Temporal lobe (tissue), 2 donors: Measurements from ENCODE around the genes IZUMO2, SYT3, KLK1 and SIGLEC10.

GRCh38 chr19:50004099-50004444 lies 21.1 kb downstream of the VRK3 start:
- RAMPAGE, long total RNA, result no peak

DNA sequence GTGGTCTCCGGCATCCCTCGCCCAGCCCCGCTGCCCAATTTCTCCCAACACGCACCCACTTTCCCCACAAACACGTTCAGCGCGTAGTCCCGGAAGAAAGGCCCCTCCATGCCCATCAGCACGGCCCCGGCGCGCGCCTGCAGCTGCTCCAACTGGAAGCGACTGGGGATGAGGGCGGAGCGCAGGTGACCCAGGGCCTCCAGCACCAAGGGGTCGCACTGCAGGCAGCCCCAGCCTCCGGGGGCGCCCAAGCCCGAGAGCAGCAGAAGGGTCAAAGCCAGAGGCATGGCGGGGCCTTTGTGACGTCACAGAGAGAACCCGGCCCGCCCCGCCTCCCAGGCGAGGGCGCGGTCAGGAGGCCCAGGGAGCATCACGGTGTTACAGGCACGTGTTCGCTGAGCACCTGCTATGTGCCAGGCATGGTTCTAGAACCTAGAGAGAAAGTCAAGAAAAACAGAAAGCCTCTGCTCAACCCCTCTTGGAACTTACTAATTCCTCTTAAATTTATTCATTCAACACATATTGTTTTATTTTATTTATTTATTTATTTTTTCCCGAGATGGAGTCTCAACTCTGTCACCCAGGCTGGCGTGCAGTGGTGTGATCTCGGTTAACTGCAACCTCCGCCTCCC lies at the start of gene IZUMO2:
IZUMO2 (minus strand) TSS at position 374 of the 632 bp plus-strand sequence.
- RAMPAGE, long total RNA, result no peak

DNA sequence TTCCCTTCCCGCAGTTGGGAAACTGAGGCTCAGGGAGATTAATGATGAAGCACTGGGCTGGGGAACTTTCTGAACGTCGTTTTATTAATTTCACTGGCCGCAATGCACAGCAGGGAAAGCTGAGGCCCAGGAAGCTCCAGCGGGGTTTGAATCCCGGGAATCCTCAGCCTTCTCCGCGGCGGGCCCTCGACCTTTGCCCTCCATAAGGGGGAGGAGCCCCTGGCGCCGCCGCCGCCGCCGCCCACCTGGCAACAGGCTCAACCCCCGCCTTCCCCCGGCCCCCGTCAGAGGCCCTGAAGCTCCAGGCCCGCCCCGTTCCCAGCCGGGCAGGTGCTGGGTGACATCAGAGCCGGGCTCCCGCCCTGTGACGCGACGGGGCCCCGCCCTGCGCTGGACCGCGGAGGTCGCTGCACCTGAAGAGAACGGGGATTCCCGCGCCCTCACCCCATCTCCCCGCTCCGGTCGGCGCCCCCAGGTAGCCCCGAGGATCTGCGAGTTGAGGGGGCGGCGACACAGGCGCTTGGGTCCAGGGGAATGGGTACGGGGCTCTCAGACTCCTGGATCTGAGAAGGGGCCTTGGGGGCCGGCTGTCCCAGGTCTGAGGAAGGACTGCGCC lies 1.8 kb downstream of the MYH14 start:
- RAMPAGE, long total RNA, result no peak

GRCh38 chr19:50263078-50263674 lies 59.8 kb downstream of the MYH14 start:
- RAMPAGE, long total RNA, result no peak

DNA sequence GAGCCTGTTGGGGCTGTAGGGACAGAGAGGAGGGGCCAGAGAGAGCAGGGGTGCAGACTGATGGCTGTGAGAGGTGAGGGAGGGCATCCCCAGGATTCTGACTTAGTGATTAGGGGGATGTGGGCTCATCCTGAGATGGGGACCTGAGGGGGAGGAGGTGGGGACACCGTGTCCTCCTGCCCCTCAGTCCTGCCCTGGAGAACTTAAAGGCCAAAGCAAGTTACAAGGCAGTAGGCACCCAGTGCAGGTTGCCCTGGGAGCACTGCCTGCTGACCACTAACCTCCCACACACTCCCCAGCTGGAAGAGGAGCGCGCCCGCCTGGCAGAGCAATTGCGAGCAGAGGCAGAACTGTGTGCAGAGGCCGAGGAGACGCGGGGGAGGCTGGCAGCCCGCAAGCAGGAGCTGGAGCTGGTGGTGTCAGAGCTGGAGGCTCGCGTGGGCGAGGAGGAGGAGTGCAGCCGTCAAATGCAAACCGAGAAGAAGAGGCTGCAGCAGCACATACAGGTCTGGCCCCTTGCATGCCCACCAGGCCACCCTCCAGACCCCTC lies 61.2 kb downstream of the KCNC3 start:
- RAMPAGE, long total RNA, result no peak

GRCh38 chr19:50331879-50333025 lies 3.1 kb upstream of the KCNC3 start:
- RAMPAGE, long total RNA, result no peak

GRCh38 chr19:50383283-50383864 lies 773 bp upstream of the POLD1 start:
- RAMPAGE, long total RNA, result no peak

DNA sequence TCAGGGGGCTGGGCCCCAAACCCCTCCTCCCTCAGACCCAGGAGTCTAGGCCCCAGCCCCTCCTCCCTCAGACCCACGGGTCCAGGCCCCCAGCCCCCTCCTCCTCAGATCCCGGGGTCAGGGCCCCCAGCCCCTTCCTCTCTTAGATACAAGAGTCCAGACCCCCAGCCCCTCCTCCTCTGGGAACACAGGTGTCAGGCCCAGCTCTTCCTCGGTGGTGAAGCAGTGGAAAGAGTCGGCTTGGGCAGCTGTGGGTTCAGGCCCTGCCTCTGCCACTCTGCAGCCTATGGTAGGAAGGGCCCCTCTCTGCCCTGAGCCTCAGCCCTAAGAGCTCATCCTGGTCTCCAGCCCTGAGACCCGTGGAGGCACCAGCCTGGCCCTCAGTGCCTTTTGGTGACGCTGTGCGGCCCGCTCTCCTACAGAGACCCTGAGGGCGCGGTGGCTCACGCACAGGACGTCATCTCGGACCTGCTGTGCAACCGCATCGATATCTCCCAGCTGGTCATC lies 3.7 kb upstream of the SPIB start:
- RAMPAGE, long total RNA, result no peak

GRCh38 chr19:50460153-50460524 lies 16.2 kb upstream of the EMC10 start:
- RAMPAGE, long total RNA, result no peak

GRCh38 chr19:50639544-50640265 lies at the start of gene SYT3:
SYT3 (minus strand) TSS chr19:50639881.
- RAMPAGE, long total RNA, result no peak

DNA sequence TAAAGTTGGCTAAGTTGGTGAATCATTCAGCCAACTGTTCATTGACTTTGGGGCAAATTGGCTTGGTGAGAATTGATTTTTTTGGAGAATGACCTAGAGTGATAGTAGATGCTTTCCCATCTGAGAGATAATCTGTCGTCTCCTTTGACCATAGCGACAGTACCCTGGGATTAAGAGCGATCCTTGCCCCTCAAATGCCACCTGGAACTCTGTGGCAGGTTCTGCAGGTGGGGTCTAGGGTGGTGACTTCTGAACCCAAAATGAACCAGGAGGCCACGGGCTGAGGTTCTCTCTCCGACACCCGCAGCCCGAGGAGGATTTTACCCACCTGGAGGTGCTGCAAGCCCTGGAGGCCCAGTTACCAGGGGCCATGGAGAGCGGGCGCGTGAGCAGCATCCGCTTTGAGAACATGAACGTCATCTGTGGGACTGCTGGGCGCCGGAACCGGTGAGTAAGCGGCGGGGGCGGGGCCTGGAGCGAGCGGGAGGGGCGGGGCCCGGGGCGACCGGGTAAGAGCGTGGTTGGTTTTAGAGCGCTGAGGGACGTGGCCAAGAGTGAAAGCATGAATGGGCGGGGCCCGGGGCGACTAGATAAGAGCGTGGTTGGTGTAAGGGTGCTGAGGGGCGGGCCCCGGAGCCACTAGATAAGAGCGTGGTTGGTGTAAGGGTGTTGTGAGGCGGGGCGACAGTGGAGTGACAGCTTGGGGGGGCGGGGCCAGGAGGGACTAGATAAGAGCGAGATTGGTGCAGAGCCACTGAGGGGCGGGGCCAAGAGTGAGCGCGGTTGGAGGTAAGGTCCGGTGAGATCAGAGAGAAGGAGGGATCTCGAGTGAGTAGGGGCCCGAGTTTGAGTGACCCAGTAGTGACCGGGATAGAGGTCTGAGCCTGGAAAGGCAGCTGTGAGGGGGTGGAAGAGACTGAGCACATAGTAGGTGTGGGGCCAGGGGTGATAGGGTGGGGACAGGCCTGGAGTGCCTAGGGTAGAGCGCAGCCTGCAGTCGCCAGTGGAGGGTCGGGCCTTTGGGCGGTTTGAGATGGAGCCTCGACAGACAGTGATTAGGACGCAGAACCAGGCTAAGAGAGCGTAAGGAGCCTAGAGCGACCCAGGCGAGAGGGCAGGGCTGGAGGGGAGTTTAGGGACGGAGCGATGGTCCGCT lies 8.8 kb downstream of the C19orf81 start:
- RAMPAGE, long total RNA, result no peak

DNA sequence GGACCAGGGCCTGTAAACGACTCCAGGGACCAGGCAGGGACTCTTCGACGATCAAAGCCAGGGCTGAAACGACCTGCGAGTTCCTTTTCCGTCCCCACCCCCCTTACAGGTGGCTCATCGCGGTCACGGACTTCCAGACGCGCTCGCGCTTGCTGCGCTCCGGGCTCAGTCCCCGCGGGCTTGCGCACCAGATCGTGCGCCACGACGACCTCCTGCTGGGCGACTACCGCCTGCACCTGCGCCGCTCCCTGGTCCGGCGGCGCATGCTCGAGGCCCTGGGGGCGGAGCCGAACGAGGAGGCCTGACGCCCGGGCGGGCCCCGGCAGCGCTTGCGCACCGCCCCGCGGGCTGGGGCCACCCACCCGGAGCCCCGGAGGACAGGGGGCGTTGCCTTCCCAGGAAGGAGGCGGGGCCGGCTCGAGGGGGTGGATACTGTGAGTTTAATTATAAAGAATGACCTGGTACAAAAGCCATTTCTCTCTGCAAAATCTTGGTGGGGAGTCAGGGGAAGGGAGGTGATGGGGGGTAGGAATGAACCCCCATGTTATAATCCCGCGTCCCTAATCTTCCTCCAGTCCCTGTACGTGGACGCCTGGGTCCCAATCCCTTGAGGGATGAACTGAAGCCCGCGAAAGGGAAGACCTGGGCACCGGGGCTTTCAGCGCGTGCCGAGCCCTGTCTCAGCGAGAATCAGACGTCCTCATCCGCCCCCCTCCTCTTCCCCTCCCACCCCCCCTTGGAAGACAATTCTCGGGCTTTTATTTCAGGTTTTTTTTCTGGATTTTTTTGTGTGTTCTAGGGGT lies 9.8 kb downstream of the C19orf81 start:
- RAMPAGE, long total RNA, result start-site peak on the minus strand centred at position 460 of the sequence, 494 bp wide, 5 and 10 reads in 2 replicates

- RAMPAGE, long total RNA, result no peak
Observed at GRCh38 chr19:50717866-50718881, 1.4 kb downstream of the SHANK1 start.

DNA sequence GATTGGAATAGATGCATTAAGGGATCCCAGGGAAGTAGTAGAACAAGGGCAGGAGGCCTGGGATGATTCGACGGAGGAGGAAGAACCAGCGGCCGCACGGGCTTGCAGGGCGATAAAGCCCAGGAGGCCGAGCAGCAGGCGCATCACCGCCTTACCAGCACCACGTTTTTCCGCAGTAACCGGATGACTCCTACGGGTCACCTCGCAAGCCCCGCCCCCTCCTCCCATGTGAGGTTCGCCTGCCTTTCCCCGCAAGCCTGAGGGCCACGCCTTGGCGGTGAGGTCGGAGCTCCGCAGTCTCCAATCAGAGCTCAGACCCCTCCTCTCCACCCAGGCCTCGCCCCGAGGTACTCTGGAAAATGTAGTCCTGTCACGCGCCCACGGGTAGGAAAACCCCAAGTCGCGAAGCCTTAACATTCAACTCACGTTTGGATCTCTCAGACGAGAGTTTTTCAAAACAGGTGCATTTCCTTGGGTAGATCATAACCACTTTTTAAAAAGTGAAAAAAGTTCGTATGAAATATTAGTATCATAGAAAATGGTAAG lies 5.2 kb downstream of the CLEC11A start:
- RAMPAGE, long total RNA, result no peak

DNA sequence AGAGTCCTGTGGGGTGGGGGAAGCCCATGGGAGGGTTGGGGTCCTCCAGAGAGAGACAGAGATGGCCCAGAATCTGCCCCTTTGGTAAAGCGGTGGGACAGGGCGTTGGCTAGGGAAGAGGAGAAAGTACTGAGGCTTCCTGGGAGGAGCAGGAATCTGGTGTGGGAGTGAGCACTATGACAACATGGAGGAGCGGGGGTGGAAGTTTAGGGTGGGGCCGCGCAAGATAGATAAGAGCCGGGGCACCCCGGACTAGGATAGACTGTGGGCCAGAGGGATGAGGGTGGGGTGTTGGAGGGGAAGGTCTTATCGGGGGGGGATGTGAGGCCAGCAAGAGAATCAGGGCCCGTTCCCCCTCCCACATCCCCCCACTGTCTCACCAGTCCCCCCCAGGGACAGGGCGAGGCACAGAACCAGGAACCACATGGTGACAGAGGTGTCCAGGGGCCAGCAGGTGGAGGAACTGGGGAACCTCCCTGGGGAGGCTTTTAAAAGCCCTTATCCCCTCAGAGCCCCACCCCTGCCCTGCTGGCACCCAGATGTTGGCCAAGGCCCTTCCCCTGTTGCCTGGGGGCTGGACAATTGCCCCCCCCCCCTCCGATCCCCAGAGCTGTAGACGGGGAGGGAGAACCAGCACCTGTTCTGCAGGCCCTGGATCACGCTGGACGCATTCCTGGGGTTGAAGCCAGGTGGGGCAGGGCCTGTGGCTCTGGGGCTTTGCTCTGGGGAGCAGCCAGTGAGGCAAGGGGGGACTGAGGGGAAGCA lies at the start of gene KLK1:
KLK1 (minus strand) TSS at position 465 of the 765 bp plus-strand sequence.
- RAMPAGE, long total RNA, result no peak

GRCh38 chr19:50858860-50859323 lies 4.2 kb downstream of the KLK3 start:
- RAMPAGE, long total RNA, result no peak

GRCh38 chr19:50948629-50949112 lies 4.2 kb downstream of the KLK5 start:
- RAMPAGE, long total RNA, result no peak

GRCh38 chr19:51417029-51418171 lies at the start of gene SIGLEC10:
SIGLEC10 (minus strand) TSS chr19:51417642.
- RAMPAGE, long total RNA, result no peak

- RAMPAGE, long total RNA, result no peak
Observed at GRCh38 chr19:51461589-51462042, 3.4 kb upstream of the SIGLEC8 start.

DNA sequence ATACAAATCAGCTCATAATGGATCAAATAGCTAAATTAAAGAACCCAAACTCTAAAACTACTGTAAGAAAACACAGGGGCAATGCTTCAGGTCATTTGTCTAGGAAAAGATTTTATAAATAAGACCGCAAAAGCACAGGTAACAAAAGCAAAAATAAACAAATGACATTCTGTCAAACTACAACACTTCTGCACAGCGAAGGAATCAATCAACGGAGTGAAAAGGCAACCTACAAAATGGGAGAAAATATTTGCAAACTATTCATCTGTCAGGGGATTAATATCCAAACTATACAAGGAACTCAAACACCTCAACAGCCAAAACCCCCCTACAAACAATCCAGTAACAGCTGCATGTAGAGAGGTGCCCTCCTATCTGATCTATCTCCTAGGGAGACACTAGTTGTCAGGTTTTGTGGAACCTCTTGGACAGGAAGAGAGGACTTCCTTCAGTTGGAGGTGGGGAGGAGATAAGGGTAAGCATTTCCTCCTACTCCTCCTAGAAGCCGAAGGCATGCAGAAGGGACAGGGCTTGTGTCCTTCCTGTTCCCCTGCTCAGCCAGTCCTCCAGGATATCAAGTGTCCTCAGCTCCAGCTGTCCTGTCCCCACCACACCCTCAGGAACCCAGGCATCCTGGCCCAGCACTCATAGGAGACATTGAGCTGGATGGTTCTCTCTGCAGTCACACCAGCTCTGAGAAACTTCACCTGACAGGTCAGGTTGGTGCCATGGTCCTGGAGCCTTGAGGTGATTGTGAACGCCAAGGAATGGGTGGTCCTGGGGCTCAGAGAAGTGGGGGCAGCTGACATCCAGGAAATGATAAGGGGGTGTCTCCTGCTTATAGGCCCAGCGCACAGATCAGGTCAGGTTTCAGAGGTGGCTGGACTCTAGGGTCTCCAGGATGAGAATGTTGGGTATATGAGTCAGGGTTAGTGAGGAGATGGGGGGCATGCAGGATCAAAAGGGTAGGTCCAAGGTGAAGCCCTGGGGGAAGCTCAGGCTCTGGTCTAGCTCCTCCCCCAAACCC lies 9.8 kb upstream of the SIGLEC8 start:
- RAMPAGE, long total RNA, result no peak